GM06990 (cell line): ENCODE results near the genes CD5L, OR10R2 and CASQ1.

DNA sequence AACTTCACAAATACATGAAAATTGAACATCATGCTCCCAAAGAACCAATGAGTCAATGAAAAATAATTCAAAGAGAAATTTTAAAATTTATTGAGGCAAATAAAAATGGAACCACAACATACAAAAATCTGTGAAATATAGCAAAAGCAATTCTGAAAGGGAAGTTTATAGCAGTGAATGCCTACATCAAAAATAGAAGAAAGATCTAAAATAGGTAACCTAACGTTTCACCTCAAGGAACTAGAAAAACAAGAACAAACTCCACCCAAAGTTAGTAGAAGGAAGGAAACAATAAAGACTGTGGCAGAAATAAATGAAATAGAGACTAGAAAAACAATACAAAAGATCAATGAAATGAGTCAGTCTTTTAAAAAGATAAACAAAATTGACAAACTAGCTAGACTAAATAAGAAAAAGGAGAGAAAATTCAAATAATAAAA is 4.6 kb downstream of the FCRL1 start:
- RRBS, result no CpG with 5 or more reads among the region's 1 CpG

DNA sequence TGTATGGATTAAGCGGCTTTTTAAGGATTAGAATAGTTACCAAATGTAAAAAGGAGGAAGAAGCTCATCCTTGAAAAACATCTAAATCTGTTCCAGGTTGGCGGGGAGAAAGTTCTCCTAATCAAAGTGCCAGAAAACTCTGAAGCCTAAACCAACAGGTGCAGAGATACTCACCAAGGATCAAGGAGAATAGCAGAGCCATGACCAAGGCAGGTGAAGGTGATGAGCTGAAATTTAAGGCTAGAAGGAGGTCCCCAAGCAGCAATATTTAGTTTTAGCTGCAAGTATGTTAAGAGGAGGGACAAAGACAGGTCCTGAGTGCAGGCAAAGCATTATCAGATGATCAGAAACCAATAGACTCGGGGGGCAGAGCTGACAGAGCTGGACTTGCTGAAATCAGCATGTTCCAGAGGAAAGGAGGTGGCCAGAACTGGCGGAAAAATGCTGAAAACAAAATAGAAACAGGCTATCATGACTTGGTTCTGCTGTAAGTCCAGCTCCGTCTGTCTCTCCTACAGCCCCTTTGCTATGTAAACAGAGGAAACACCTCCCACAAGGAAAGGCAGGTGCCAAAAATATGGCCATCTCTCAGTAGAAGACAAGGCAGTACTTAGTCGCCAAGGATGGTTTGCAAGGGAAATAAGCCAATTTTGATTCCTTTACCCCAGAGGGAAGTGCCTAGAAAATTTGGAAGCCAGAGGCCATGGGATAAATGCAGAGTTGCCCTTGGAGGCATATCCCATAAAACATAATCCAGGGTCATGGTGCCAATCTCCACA is at the start of gene CD5L:
TSS of gene CD5L (minus strand) at position 309 of the 779 bp plus-strand sequence.
- RRBS, result no CpG with 5 or more reads among the region's 6 CpGs

DNA sequence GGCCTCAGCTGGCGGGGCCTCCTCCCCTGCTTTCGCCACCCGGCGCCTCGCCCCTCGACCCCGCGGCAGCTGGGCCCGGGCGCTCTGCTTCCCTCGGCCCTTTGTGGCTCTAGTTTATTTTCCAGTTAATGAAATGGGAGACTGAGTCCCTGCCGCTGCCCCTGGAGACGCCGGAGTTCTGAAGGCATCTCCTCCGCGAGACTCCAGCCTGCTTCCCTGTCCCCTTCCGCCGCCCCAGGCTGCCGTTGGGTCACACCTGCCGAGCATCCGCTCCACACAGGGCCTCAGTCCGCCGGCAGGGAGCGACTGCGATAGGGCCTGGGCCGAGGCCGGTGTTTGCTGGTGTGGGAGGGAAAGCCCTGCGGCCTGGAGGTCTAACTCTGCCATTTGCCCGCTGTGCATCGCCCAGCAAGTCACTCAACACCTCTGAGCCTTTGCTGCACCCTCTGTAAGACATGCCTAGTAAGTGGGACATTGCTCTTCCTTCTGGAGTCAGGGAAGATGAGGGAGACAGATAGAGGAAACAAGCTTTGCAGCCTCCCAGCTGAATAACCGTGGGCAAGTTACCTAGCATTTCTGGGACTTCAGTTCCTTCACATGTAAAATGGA is 14.4 kb upstream of the KIRREL1 start:
- RRBS, result 44% methylated on average over 19 of the region's 31 CpGs

DNA sequence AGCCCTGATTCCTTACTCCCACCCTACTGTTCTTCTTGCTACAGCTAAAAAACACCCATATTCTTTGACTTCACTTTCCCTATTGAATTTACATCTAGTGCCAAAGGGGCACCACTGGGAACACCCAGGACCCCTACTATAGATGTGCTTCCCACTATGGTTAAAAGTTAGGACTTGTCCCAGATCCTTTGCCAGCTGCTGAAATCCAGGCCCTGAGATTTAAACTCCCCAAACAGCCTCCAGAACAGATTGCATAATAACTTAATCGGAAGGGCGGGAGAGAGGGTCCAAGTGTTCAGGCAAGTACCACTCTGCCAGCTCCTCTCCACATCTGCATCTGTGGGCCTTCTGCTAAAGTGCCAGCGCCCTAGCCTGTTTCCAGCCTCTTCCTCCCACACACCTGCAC is 29.0 kb downstream of the KIRREL1 start:
- RRBS, result no CpG with 5 or more reads among the region's 3 CpGs

GRCh38 chr1:158097464-158097779 is 30.7 kb downstream of the SMIM42 start:
- RRBS, result no CpG with 5 or more reads among the region's 3 CpGs

DNA sequence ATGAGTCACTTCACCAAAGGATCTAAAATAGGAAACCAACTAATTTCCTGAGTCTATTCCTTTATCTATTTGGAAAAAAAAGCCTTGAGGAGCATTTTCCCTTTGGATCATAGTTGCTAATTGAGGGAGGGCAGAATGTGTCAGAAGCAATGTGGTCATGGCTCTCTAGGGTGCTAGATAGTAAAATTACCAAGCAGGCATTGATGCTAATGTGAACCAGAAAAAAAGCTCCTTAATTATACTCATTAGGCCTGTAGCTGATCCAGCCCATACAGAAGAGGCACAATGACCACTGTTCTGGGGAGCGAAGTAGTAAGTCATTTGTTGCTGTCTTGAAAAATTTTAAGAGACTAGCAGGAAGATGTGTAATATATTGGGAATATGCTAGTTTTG is at the start of gene OR10R2:
TSS of gene OR10R2 (plus strand) at position 180 of the 393 bp plus-strand sequence.
- RRBS, result no CpG with 5 or more reads among the region's 1 CpG

GRCh38 chr1:159010876-159011463 is 1.3 kb downstream of the IFI16 start:
- RRBS, result no CpG with 5 or more reads among the region's 9 CpGs

DNA sequence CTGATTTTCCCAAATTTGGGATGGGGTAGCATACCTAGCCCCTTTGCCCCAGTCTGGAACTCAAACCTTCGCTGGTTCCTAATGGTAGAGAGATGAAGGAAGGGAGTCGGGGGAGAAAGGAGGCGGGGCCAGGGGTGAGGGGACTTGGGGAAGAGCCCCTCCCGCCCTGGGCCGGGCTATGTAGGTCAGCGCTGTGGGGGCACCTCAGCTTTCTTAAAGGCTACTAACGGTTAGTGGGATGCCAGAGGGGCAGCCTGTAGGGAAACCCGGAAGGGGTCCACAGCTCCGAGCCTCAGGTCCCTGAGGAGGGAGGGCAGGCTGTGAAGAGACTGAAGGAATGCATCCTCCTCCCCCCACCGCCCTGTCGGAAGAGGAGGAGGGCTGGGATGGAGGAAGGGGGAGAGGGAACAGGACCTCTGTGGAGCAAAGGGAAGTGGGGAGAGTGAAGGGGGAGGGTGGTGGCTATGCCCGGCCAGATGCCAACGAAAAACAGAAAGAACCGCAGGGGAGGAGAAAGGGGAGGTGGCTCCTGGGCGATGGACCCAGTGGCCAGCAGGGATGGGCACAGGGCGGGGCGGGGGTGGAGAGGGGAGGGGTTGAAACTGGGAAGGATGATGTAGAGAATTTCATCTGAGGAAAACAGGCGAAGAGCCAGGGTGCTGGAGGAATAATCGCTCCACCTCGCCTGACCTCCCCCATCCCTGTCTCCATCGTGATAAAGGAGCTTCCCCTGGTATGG is 1.4 kb downstream of the CADM3 start:
- RRBS, result 10% methylated on average over 3 of the region's 21 CpGs

- RRBS, result no CpG with 5 or more reads among the region's 9 CpGs
Measured at GRCh38 chr1:159202210-159202936, 2.3 kb upstream of the ACKR1 start.

DNA sequence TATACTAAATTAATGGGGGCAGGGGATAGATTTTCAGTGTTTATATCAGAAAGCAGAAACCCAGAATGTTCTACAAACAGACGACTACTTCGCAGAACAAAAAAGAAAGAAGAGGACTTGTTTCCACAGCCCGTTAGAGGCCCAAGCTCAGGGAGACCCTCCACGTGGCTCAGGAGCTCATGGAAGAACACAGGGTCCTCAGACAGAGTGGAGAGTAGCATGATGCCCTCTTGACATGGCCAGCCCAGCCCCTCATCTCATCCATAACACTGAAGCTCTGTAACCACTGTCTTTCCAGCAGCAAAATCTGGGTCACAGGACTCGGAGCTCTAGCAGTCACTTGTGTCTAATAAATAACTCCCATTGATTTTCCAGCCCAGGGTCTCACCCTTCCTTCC is 20.9 kb upstream of the OR10J5 start:
- RRBS, result no CpG with 5 or more reads among the region's 5 CpGs

- RRBS, result no CpG with 5 or more reads among the region's 1 CpG
Measured at GRCh38 chr1:159583148-159583753, 4.4 kb upstream of the APCS start.

DNA sequence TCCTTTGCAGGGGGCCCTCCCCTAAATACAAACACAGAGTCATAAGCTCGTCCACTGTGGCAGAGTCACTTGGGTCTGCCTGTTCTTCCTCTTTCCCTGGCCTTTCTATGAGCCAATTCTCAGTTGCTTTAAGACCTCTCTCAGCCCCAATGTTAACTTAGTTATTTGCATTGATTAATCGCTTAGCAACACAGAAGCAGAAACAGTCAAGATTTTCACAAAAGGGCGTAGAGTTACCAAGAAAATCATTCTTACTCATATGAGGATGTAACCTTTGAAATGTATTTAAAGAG is 14.9 kb downstream of the APCS start:
- RRBS, result no CpG with 5 or more reads among the region's 3 CpGs

GRCh38 chr1:159711977-159713256 is 2.0 kb downstream of the CRP start:
- RRBS, result no CpG with 5 or more reads among the region's 8 CpGs

GRCh38 chr1:159713257-159713752 is 1.1 kb downstream of the CRP start:
- RRBS, result no CpG with 5 or more reads among the region's 12 CpGs

GRCh38 chr1:159751769-159752333 is 28.9 kb upstream of the DUSP23 start:
- RRBS, result no CpG with 5 or more reads among the region's 3 CpGs

DNA sequence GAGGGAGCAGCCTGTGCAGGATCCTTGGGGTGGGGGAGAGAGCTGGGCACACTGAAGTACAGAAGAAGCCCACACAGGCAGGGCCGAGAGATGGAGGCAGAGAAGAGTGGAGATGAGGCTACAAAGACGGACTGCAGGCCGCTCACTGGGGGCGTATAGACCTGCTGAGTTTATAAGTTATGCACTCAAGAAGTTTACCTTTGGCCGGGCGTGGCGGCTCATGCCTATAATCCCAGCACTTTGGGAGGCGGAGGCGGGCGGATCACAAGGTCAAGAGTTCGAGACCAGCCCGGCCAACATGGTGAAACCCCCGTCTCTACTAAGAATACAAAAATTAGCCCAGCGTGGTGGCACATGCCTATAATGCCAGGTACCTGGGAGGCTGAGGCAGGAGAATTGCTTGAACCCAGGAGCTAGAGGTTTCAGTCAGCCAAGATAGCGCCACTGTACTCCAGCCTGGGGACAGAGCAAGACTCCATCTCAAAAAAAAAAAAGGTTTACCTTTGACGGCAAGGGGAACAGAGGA is 7.7 kb upstream of the SLAMF9 start:
- RRBS, result no CpG with 5 or more reads among the region's 16 CpGs

DNA sequence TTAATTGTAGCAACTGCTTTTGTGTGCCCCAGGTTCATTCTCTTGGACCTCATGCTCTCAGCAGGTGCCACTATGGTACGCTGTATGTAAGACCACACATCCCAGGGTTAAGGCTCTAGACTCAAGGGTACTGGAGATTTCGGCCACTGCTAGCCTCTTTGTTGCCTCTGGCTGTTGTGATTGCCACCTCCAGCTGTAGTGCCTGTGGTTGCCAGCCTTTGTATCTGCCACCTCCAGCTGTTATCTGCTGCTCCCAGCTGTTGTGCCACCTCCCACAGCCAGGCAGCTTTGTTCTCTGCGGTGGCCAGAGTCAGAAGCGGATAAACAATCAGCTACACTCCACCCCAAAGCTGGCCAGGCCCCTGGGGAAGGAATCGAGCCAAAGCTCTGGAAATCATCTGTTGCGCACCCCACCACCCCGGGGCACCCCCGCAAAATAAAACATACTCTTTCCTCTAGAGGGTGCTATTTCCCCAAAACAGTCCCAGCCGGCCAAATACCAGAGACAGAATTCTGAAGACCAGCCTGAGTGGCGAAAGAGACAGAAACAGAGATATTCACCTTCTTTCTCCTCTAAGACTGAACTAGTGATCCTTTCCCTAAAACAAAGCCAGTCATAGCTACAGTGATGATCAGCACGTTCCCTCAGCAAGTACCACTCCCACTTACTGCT is 14.8 kb upstream of the PIGM start:
- RRBS, result 0% methylated on average over 1 of the region's 11 CpGs

- RRBS, result 59% methylated on average over 4 of the region's 18 CpGs
Measured at GRCh38 chr1:160189878-160190905, at the start of gene CASQ1. Gene CASQ1 (plus strand): TSS chr1:160190575.

GRCh38 chr1:160217267-160217946 is 12.2 kb downstream of the PEA15 start:
- RRBS, result no CpG with 5 or more reads among the region's 11 CpGs